Peyer's patch (tissue), 4 donors: ENCODE data around the gene SUSD6.

- PRO-cap = bidirectional peak, plus-strand start at chr14:69611596, minus-strand start at chr14:69611452; unidirectional peak, plus-strand start at chr14:69611926; bidirectional peak, plus-strand start at chr14:69612173, minus-strand start at chr14:69612176
- RAMPAGE, long total RNA, 4 experiments = start-site peak on the plus strand in 4 of 4 experiments, at chr14:69611674-69611755 at its widest, 27 to 176 reads per replicate
Measured at GRCh38 chr14:69611501-69612428, at the start of gene SUSD6. Gene SUSD6, plus strand, starts transcription at chr14:69611596.

DNA sequence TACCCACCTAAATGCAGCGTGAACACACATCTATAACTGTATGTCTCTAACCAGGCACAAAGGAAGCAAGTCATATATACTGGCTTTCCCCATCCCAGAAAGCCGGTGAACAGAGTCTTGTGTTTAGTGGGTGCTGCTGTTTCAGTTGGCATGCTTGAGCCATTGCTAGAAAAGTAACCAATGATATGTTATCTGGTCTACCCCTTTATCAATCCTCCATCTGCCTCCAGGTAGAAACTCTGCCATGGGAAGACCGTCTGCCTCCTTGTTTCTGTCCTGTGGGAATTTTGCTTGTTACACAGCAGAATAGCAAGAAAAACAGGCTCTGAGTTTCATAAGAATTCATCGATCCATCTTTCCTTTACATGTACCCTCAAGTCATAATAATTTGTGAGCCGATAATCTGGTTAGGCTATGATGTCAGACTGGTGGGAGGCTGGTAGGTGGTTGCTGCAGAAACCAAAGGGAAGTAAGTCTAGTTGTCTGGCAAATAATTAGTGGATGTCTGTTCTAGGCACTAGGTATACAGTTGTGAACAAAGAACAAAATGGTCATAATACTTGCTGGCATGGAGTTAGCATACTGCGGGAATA lies 8.6 kb downstream of the SUSD6 start:
- PRO-cap = no peak
- RAMPAGE, long total RNA, 4 experiments = no peak in any of the 4 experiments

- PRO-cap = no peak
- RAMPAGE, long total RNA, 4 experiments = no peak in any of the 4 experiments
Measured at GRCh38 chr14:69625293-69626237, 14.2 kb downstream of the SUSD6 start.

GRCh38 chr14:69652708-69653623 lies 41.6 kb downstream of the SUSD6 start:
- PRO-cap = bidirectional peak, plus-strand start at chr14:69653237, minus-strand start at chr14:69652905
- RAMPAGE, long total RNA, 4 experiments = no peak in any of the 4 experiments

DNA sequence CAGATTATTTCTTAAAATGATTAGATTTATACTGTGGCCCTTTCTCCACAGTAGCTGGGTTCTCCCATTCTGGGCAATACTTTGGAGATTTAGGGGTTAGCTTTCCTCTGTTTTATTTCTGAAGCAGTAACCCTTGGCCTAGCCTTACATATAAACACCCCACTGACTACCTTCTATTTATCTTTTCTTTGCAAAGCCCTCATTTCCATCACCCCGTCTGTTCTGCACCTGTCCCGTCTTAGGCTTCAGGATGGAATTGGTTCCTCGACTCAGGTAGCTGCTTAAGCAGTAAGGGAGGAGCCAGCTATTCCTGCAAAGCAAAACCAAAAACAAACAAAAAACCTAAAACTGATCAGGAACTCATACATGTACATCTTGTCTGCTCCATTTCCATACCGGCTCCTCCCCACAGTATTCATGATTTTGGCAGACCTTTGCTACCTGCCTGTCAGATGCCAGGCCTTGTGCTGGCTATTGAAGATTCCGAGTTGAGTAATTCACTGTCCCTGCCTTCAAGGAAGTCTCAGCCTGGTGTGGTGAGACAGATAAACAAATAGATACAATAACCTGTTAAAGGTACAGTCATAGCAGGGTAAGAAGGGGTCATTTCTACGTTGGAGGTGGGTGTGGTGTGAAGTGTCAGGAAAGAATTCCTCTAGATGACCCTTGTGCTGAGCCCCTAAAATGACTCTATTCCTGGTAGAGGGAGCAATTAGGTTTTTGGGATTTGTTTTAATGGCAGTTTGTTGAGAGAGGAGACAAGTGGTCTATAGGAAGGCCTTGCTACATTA lies 42.6 kb downstream of the SUSD6 start:
- PRO-cap = bidirectional peak, plus-strand start at position 658 of the sequence, minus-strand start at position 525 of the sequence
- RAMPAGE, long total RNA, 4 experiments = no peak in any of the 4 experiments

DNA sequence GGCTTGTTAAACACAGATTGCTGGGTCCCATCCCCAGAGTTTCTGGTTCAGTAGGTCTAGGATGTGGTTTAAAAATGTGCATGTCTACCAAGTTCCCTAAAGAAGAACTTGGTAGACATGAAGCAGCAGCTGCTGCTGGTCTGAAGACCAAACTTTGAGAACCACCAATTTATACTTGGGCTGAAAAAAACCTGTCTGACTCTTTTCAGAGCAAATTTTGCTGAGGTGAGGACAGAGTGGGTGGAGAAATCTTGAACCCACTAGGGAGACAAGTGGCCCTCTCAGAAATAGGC lies 61.8 kb downstream of the SUSD6 start:
- PRO-cap = no peak
- RAMPAGE, long total RNA, 4 experiments = no peak in any of the 4 experiments

DNA sequence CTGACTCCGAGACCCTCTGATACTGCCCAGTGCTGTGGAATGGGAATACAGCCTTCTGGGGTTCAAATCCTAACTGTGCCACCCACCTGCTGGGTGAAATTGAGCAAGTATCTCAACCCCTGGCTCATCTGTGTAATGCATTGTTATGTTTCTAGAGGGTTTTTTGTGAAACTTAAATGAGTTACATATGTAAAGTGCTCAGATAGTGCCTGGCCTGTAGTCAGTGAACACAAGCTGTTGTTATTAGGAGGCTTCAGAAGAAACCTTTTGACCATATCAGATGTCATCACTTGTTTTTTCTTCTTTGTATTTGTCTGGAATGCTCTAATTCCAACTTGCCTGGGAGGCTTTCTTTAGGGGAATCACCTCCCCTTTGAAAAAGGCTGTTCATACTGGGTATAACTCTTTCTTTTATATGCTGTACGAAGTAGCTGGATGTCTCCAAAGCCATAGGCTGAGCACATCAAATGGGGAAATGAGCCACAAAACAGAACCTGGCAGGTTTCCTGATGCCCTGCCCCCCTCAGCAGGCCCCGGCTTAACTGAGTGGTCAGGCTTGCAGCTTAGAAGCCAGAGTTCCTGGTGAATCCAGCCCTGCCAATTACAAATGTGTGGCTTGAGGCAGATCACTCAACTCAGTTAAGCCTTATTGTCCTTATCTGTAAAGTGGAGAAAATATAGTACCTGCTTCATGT lies 71.2 kb upstream of the SRSF5 start:
- PRO-cap = no peak
- RAMPAGE, long total RNA, 4 experiments = no peak in any of the 4 experiments

- PRO-cap = no peak
- RAMPAGE, long total RNA, 4 experiments = no peak in any of the 4 experiments
Measured at GRCh38 chr14:69717596-69718202, 49.2 kb upstream of the SRSF5 start.

- PRO-cap = no peak
- RAMPAGE, long total RNA, 4 experiments = no peak in any of the 4 experiments
Measured at GRCh38 chr14:69767253-69767577, 273 bp downstream of the SRSF5 start.

DNA sequence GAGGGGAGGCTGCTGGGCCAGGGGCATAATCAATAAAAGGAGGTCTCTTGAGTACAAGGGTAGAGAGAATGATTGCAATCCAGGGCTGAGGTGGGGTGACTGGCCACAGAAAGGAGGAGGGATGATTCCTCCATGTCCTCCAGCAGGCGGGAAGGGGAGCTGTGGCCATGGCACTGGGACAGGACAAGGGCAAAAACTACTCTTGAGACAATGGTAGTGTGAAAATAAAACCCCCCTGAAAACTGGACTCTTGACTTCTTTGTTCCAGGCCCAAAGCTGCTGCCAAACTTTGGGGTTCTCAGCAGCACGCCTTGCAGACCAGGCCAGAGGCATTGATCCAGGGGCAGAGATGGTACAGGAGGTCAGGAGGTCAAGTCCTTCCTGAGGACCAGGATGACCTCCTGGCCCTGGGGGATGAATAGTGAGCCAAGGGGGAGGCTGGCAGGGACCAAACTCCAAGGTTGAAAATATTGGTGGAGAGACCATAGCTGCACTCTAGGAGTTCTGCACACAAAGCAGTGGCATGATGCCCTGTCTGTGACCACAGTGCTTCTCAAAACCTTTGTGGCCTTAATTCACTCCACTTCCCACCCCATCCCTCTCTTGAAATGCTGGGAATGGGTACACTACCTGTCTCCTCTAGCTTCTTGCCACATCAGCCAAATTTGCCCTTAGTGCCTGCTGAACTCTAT lies 12.2 kb downstream of the SLC10A1 start:
- PRO-cap = no peak
- RAMPAGE, long total RNA, 4 experiments = no peak in any of the 4 experiments

- PRO-cap = no peak
- RAMPAGE, long total RNA, 4 experiments = start-site peak on the minus strand in 1 of 4 experiments, at chr14:70345042-70345539 at its widest, 5 to 15 reads per replicate
Measured at GRCh38 chr14:70344951-70345726, 14.3 kb downstream of the COX16 start.

GRCh38 chr14:70920598-70920960 lies 13.3 kb downstream of the PCNX1 start:
- PRO-cap = no peak
- RAMPAGE, long total RNA, 4 experiments = no peak in any of the 4 experiments

DNA sequence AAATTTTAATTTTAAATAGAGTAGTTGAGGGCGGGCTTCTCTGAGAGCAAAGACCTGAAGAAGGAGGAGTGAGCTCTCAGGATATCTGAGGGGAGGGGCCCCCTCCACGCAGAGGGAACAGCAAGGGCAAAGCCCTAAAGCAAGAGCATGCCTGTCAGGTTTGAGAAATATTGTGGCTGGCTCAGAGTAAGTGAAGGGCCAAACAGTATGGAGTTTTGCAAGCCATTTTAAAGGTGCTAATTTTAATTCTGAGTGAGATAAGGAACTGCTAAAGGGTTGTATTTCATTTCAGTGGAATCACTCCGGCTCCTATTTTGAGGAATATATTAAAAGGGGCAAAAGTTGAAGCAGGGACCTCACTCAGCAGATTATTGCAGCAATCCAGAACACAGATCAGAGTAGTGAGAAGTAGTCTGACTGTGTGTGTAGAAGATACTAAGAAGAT lies 64.4 kb downstream of the PCNX1 start:
- PRO-cap = no peak
- RAMPAGE, long total RNA, 4 experiments = no peak in any of the 4 experiments

GRCh38 chr14:71123353-71124005 lies 196.8 kb upstream of the SIPA1L1 start:
- PRO-cap = no peak
- RAMPAGE, long total RNA, 4 experiments = no peak in any of the 4 experiments

DNA sequence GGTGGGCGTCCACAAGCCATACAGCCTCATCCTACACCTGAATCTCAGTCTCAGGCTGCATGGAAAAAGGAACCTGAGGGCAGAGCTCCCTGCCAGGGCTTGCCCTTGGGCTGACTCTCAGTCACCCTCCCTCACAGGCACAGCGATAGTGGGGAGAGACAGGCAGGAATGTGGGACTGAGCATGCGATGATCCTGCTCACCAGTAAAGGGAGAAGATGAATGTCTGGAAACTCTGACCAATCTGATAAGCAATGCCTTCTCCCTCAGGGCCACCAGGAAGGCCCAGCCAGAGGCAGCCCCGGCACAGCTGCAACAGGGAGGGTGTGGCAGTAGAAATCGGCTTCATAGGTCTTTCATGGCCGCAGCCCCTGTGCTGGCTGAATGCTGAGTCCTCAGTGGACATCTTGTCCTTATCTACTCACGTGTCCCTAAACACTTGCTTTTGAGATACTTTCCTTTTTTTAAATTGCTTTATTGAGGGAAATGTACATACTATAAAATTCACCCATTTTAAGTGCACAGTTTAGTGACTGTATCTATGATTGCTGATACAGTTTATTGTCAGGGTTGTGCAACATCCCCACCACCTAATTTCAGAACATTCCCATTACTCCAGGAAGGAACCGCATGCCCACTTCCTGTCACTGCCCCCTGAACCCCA lies 155.0 kb upstream of the SIPA1L1 start:
- PRO-cap = no peak
- RAMPAGE, long total RNA, 4 experiments = no peak in any of the 4 experiments

DNA sequence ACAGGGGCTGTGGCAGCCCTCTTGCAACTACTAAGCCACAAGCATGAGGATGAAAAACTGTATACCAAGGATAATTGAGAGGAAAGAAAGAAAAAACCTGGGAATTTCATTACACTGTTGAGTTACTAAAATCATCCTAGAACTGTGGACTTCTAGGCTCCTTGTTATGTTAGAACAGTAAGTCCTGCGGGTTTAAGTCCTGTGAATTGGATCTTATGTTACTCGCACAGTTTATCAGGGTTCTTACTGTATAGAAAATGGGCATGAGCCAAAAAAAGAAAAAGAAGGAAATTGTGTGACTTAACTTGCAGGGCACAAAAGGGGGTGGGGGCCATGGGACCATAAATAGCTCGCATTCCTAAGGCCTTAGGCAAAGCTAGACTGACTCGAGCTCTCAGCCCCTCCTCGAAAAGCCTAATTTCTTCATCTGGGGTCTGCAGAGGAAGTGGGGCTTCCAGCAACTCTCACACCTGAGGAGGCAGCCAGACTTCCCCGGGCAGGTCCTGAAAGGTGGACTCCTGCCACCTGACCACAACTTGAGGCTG lies 132.7 kb upstream of the SIPA1L1 start:
- PRO-cap = no peak
- RAMPAGE, long total RNA, 4 experiments = no peak in any of the 4 experiments

DNA sequence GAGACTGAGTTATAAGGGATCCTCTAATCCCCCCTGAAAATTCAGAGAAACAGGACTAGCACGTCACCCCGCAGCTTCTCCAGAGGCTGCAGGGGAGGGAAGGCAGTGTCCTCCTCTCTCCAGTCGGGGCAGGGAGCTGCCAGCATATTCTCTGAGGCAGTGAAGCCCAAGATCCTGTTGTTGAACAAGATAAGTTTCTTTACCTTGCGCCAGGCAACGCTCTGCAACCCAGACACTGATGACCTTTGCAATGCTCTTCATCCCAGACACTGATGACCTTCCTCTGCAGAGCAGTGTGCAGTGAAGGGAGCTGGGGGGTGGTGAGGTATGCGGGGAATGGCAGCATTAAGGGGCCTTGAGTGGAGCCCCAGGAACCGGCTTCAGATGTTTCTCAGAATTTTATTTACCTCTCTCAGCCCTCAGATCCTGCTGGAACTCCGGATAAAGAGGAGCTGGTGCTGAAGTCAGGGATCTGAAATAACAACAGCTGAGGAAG lies 132.2 kb upstream of the SIPA1L1 start:
- PRO-cap = no peak
- RAMPAGE, long total RNA, 4 experiments = no peak in any of the 4 experiments

GRCh38 chr14:71324442-71325446 lies 4.5 kb downstream of the SIPA1L1 start:
- PRO-cap = no peak
- RAMPAGE, long total RNA, 4 experiments = no peak in any of the 4 experiments

DNA sequence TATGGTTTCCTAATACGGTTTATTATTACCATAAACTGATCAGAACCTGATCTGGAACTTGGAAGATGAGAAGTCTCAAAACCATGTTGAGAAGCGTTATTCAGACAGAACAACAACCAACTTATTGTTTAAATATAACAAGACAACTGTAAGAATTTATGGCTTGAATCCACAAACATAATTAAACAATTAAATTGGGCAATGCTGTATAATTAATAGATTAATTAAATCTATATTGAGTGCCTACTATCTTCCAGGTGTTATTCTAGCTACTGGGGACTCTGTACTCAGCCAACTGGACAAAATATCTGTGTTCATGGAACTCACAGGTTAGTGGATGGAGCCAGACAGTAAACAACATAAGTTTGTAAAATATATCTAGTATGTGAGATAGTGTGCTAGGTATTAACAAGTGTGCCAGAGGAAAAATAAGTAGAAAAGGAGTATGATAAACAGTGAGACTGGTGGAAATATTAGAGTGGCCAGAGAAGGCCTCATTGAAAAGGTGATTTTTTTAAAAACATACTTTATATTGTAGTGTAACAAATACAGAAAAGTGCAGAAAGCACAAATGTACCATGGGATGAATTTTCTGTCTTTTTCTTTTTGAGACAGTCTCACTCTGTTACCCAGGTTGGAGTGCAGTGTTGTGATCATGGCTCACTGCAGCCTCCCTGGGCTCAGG lies 31.5 kb downstream of the SIPA1L1 start:
- PRO-cap = no peak
- RAMPAGE, long total RNA, 4 experiments = no peak in any of the 4 experiments

- PRO-cap = no peak
- RAMPAGE, long total RNA, 4 experiments = no peak in any of the 4 experiments
Measured at GRCh38 chr14:71359809-71360283, 39.6 kb downstream of the SIPA1L1 start.